ENCODE results near the gene MICALL2.

- PRO-cap, 3 experiments = peak in 1 of 3 experiments; most common plus-strand start chr7:1055370 (in 1); most common minus-strand start chr7:1055194 (in 1)
Measured at GRCh38 chr7:1054893-1055512, 10.7 kb downstream of the GPR146 start.

DNA sequence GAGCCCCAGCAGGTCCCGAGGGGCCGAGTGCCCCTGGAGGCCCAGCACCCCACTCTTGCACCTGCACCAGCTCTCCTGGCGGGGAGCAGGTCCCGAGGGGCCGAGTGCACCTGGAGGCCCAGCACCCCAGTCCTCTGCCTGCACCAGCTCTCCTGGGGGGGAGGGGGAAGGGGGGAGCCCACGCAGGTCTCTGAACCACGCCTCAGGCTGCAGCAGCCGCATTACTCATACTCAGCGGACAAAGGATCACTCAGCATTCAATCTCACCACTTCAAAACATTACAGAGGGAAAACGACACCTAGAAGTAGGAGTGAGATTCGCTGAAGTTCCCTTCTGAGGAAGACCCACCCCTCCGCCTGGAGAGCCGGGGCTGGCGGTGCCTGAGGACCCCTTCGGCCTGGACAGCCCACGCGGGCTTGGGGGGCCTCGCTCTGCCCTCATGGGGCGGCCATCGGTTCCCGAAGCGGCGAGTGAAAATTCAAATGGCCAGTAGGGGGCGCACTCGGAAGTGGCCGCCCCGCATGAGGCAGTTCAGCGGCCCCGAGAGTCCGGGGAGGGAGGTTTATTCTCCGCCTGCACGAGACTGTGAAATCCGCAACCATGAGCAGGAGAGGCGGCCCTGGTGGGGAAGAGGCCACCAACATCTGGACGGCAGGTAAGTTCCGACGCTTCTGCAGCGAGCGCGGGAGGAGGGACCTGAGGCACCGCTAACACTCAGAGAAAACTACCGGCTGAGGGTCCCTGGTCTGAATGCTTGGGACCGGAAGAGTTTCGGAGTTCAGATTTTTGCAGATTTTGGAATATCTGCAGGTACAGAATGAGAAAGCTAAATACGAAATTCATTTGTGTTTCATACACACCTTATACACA, 1.1 kb upstream of the GPER1 start:
- PRO-cap, 3 experiments = no peak in any of the 3 experiments

DNA sequence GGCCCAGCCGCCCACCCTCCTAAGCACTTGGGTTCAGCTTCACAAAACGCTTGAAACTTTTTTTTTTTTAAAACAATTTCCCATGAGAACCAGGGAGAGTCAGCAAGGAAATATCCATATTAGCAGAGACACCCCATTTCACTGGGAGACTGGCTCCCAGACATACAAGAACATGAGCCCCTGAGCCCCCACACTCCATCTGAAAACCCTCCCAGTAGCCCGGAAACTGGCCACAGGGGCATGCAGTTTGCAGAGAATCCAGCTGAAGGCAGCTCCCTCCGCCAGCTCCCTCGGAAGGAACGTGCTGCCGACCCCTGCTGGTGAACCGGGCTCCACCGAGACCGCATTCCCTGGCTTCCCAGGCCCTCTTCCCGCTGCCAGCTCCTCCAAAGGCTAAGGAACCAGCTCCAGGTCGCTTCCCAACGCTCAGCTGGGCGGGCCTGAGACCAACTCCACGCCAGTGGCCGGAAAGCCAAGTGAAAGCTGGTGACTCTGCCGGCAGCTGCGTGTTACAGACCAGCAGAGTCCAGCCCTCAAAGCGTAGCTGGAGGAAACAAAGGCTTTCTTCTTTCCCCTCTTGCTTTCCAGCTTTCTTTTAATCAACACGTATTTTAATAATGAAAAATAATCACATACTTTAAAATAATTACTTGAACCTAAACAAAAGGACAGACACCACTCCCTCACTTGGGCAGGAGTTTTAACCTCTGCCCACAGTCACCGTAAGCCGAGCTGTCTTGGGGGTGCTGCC, 14.3 kb downstream of the C7orf50 start:
- PRO-cap, 3 experiments = no peak in any of the 3 experiments

DNA sequence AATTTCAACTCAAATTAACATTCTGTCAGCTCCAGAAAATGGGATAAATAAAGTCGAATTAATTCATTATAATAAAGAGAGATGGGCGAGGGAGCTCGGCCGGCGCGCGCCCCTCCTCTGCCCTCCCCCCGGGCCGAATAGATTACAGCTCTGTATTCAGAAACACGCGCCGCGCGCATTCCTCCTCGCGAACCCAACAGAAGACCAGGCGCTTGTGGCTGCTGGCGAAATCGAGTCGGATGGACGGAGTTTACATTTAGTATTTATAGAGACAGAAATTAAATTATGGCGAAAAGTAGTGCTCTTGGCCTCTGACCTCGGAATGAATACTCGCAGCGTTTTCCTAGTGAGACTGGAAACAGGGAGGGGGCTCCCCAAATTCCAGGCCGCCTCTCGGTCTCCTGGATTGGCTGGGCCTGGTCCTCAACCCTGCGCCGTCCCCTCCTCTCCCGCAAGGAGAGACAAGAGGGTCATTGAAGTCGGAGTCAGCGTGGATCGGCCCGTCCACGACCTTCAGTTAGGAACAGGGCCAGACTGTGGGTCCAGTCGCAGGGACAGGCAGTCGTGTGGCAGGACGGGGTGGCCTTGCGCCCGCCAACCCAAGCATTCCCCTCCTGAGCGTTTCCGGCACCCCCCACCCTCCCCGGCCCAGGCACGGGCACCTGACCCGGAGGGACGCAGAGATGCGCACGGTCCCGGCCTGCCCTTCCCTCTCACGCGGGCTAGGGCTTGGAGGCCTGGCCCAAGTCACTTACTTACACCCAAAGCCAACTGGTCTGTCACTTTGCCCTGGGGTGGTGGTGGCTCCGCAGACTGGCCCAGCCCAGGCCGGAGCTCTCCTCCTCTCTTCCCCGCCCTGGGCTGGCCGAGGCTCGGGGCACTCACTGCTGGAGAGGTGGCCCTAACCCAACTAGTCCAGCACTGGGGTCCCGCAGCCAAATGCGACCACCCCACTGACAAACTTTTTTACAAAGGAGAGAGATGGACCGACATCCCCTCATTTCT, 1.6 kb upstream of the UNCX start:
- PRO-cap, 3 experiments = no peak in any of the 3 experiments

DNA sequence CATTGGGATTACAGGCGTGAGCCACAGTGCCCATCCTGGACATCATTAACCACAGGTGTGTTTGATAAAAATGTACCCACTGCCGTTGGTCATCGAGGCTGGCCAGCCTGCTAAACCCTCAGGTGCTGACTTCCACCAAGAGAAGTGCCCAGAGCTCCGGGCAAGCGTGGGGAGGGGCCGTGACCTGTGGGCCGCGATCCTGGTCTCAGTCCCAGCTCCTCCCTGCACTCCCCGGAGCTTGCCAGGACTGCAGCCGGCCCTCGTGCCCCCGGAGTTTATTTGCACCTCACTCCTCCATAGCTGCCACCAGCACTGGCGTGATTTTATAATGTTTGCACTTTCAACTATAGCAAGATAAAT, 30.7 kb downstream of the UNCX start:
- PRO-cap, 3 experiments = no peak in any of the 3 experiments

DNA sequence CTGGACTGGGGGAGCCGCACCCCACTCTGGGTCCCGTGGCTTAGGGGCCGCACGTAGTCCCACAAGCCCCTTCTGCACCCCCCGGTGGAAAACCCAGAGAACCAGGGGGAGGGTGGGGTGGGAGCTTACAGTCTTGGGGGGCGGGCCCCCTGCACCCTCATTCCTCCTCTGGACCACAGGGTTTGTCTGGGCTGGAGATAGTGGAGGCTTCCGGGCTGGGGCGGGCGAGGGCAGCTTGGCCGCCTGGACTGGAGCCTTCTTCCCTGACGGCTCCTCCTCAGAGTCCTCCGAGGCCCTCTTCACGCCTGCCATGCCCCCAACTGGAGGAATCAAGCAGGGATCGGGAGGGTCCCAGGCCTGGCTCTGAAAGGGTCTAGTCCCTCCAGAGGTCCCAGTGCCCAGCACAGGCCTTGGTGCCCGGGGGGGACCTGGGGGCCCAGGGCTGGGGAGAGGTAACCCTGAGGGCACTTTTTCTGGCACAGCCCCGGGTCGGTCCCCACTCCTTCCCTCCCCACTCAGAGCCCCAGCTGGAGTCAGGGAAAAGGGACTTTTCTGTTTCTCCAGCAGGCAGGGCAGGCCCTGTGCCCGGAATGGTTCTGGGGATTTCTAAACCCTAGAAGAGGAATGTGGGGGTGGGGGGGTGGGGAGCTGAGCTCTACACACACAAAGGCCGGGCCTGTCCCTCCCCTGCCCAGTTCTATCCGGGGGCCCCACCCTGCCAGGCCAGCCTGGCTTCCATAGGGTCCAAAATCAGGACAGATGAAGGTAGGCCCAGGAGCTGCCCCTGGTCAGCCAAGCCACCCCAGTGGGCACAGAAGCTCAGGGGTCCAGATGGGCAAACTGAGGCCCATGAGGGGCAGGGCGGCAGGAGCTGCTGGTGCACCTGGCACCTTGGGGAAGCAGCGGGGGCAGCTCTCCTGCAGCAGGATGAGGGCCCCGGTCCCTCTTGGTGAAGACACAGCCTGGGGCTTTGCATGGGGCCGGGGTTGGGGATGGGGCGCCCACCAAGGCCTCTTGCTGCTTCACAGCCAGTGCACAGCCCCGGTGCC, 11.5 kb downstream of the MICALL2 start:
- PRO-cap, 3 experiments = peak in 1 of 3 experiments; most common minus-strand start position 592 of the sequence (in 1)

- PRO-cap, 3 experiments = peak in 3 of 3 experiments; most common minus-strand start chr7:1459470 (in 3)
Measured at GRCh38 chr7:1459068-1460215, at the start of gene MICALL2. MICALL2 (minus strand) TSS chr7:1459470.

- PRO-cap, 3 experiments = no peak in any of the 3 experiments
Measured at GRCh38 chr7:1467101-1467997, 8.1 kb upstream of the MICALL2 start.

GRCh38 chr7:1536629-1537820, 6.5 kb downstream of the MAFK start:
- PRO-cap, 3 experiments = peak in 3 of 3 experiments; most common plus-strand start chr7:1537450 (in 2); most common minus-strand start chr7:1537326 (in 2)

GRCh38 chr7:1541911-1542190, 11.3 kb downstream of the MAFK start:
- PRO-cap, 3 experiments = no peak in any of the 3 experiments

DNA sequence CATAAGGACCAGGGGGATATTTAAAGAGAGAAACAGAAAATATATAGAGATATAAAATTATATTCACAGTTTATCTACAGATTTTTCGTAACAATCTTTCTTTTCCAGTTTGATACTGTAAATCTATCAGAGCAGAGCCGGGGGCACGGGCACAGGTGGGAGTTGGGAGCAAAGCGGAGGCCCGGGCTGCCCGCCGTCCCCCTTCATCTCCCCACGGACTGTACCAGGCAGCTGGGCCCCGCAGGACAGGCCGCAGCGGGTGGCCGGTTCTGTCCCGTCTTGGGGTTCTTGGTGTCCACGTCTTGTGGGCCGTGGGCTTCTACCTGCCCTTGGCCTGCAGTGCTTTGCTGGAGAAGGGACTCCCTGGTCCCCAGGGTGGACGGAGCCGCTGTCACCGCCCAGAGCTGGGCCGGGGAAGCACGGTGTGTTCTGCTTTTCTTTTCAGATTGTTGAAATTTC, 11.7 kb downstream of the MAFK start:
- PRO-cap, 3 experiments = no peak in any of the 3 experiments

DNA sequence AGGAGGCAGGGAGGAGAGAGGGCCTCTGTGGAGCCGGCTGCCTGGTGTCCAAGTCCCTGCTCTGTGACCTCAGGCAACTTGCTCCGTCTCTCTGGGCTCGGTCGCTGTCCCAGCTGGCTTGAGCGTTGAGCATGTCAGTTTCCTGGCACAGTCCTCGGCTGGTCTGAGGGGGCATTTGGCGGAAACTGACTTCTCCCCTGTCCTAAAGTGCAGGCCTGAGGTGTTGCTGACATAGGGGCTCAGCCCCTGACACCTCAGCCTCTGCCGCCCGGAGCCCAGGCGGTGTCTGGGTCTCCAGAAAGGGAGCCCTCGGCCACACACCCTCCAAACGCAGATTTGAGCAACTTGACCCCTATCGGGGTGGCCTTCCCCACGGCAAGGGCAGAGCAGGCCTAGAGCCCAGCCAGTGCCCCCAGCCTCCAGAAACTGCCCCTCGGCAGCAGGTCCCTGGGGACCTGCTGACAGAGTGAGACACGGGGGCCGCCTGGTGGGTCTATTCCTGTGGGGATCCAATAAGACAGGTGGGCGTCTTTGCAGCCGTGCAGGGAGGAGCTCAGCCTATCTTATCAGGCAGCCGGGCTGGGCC, 11.2 kb downstream of the TMEM184A start:
- PRO-cap, 3 experiments = no peak in any of the 3 experiments

DNA sequence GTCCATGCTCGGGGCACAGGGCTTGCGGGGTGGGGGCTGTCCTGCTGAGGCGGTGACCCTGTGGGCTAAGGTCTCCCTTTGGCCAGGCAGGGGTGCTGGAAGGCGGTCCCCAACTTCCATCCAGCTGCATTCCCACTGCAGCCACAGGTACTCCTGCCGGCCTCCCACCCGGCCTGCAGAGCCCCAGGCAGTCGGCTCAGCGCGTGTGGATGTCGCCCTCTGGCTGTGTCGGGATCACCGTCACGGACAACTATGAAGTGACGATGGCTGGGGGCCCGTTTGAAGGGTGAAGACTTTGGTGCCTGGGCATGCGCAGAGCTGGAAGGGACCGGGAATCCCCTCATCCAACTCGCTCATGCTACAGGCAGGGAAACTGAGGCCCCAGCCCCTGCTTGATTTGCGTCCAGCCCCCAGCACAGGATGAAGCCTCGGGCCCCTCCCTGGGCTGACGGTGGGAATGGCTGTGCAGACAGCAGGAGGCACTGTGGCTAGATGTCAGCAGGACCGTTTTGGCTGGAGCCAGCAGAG, 2.3 kb upstream of the TMEM184A start:
- PRO-cap, 3 experiments = no peak in any of the 3 experiments

DNA sequence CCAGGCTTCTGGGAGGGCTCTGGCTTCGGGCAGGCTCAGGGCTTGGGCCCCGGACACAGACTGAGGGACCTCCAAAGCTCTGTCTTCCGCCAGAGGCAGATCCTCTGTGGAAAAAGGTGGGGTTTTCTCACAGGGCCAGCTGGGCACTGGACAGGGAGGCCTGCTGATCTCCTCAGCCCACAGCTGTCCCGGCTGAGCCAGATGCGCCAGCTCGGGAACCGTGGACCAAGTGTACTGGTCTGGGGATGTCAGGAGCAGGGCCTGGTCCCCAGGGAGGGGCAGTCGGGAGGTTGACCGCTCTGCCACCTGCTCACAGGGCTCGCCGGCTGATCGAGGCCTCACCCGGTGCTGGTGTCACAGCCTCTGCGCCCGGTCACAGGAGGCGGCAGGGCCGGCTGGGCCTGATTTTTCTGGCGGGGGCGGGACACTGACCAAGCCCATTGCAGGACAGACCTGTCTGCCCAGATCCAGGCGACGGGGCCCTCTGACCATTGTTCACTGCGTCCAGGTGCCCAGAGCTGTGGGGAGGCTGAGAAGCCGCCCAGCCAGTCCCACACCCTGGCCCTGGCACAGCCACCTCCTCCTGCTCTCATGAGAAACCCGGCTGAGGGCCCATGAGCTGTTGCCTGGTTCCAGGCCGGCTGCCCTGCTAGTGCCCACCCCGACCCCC, 2.9 kb upstream of the TMEM184A start:
- PRO-cap, 3 experiments = peak in 3 of 3 experiments; most common plus-strand start position 464 of the sequence (in 2); most common minus-strand start position 356 of the sequence (in 2)

GRCh38 chr7:1567910-1568363, 1.9 kb downstream of the PSMG3 start:
- PRO-cap, 3 experiments = no peak in any of the 3 experiments

DNA sequence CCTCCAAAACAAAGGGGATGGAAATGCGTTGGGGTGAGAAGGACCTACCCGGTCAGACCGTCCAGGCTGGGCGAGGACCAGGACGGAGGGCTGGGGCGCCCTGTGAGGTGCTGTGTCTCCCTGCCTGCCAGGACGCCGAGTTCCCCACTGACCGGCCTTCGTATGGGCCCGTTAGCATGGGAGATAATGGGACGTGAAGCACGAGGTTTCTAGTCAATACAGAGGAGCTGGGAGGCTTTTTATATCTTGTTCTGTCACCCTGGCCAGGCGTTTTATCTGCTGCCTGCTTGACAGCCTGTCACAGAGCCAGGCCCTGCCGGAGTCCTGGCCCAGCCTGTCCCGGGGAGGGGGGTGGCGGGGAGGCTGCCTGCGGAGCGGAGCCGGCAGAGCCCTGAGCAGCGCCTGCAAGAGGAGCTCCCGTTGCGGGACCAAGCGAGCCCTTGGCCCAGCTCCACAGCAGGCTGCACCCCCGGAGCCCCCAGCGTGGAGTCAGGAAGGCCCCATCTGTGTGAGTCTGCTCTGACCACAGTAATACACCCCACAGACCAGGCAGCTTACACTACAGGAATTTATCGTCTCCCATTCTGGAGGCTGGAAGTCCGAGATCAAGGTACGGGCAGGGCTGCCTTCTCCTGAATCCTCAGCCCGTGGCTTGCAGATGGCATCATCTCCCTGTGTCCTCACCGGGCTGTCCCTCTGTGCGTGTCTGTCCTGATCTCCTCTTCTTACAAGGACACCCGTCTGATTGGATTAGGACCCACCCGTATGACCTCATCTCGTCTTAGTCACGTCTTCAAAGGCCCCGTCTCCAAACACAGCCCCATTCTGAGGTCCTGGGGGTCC, 21.7 kb upstream of the ELFN1 start:
- PRO-cap, 3 experiments = no peak in any of the 3 experiments

DNA sequence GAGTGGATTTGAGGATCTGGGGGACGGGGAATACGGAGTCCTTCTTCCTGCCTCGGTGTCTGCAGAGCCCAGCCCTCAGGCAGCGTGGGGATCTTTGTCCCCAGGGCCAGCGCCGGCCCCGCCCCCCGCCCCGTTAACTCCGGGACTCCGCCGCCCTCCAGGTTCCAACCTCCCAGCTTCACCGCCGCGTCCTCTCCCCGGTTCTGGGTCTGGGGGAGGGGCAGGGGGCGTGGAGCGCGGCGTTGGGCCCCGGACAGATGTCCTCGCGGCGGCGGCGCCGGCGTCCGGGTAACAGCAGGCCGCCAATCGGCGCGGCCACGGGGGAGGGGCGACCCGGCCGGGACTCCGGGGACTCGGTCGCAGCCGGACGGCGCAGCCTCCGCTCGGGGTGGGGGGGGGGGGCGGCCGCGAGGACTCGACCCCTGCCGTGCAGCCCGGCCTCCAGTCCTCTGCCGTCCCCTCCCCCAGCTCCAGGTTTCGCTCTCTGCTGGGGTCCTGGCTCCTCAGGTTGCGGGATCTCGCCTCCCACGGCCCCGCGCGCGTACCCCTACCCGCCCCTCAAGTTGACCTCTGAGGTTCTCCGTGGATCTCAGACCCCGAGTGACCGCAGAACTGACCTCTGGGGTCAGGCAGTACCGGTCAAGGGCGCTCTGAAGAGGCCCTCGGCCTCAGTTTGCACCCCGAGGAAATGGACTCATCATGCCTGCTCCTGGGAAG, 2.3 kb upstream of the ELFN1 start:
- PRO-cap, 3 experiments = no peak in any of the 3 experiments

DNA sequence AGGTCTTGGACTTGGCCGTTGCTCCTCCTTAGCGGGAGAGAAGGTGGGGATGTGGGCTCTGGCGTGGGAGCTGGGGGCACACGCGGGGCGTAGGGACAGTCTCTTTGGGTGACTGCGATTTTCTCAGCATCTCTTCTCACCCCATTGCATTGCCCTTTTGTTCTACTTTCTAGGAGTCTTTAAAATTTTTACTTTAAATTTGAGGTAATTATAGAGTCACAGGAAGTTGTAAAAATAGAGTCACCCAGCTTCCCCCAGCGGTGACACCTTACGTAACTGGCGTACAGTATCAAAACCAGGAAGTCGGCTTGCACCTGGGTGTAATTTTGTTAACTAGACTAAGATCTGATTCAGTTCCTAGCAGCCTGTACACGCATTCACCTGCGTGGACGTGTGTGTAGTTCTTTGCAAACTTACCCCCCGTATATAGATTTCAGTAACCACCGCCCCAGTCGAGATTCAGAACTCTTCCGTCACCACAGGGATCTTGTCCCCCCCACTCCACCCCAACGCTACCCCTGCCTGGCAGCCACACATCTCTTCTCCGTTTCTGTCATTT, 83.2 kb downstream of the ELFN1 start:
- PRO-cap, 3 experiments = no peak in any of the 3 experiments

- PRO-cap, 3 experiments = no peak in any of the 3 experiments
Measured at GRCh38 chr7:1875338-1875685, 205.2 kb downstream of the ELFN1 start.

- PRO-cap, 3 experiments = no peak in any of the 3 experiments
Measured at GRCh38 chr7:1887239-1888193, 217.4 kb downstream of the ELFN1 start.

Data from Metastatic Breast Carcinoma in the Ovary (tissue), 3 donors.